Osteocyte (in vitro differentiated cells): ENCODE results near the genes ADGRD2 and GOLGA1.

- PRO-cap, result no peak
These were observed 29.9 kb downstream of the STRBP start for GRCh38 chr9:123238332-123239021.

DNA sequence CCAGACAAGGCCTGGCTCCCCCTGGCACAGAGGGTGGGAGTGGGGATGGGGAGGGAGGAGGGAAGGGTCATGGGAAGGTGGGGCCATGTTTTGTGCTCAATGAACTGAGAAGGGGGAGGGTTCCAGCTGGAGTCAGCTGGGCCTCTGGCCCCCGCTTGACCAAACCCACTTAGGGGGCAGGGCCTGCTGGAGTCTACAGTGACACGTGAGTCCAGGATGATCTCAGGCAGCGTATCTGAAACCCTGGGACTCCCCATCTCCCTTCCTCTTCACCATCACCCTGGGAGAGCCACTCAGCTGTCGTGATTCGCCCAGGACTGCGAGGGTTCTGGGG, 8.5 kb downstream of the CRB2 start:
- PRO-cap, result no peak

- PRO-cap, result no peak
These were observed 24.4 kb downstream of the CRB2 start for GRCh38 chr9:123380236-123380953.

DNA sequence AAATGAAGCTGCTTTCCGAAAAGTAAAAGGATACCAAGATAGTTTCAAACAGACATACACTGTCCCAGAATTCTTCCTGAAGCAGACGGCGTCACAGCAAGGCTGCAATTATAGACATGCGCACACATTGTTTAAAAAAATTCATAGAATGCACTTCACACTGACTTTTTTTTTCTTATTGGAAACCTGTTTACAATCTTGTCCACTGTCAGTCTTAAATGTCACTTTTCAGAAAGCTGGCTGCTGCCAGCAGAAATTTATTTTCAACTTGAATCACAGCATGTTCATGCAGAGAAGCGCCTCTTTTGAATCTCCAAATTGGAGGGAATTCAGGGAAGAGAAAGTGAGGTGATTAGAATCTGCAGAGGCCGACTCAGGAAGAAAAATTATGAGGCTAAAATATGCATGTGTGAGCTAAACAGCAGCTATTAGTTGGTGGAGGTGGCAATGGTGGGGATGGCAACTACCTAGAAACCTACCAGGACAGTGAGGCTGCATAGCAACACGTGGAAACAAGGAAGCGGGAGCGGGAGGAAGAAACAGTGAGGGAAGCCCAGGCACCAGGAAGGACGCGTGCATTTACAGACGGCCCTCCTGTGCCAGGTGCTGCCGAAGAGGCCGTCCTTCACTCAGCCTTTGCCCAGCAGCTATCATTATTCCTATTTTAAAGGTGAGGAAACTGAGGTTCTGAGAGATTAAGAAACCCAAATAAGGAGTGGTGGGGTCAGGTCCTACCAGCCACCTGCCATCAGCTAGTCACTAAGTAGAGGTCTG, 125.0 kb downstream of the CRB2 start:
- PRO-cap, result no peak

- PRO-cap, result no peak
These were observed 163.1 kb downstream of the CRB2 start for GRCh38 chr9:123518948-123519703.

GRCh38 chr9:123679388-123679860, 250.5 kb downstream of the DENND1A start:
- PRO-cap, result no peak

DNA sequence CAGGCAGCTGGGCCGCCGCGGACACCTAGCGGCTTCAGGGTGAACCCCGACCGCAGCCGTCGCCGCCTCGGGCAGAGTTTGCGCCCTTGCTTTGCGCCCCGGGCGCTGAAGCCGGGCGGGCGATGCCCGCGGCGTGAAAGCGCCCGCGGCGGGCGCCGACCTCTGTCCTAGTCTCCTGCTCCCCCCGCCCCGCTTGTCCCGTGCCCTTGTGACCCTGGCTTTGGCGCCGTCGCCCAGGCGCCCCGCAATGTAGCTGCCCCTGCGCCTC, 254 bp downstream of the LHX2 start:
- PRO-cap, result no peak

GRCh38 chr9:124214036-124214366, 43.7 kb upstream of the NEK6 start:
- PRO-cap, result no peak

- PRO-cap, result no peak
These were observed 51.9 kb downstream of the NEK6 start for GRCh38 chr9:124309572-124310130.

DNA sequence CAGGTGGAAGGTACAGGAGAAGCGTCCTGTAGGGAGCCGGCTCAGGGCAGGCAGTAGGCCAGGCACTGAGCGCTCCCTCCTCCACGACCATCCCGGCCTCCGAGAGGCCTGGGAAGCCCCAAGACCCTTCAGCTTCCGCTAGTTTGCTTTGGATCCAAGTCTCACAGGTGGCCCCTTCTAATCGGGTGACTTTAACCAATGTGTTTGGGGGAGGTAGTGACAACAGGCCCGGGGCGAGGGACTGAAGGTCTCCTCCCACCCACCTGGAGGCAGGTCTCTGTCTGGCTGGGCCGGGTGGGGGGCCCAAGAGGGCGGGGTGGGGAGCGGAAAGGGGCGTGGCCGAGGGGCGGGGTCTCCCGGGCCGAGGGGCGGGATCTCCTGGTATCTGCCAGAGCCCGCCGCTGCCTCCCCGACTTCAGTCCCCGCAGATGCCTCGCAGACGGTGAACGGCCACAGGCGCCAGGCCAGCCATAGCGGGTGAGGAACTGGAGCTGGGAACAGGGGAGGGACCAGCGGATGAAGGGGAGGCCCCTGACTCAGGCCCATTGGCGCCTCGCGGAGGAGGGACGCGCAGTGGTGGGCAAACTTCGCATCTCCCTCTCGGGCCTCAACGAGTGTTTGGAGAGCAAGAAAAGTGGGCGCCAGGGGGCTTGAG, at the start of gene ADGRD2:
ADGRD2 (plus strand) TSS at position 418 of the 655 bp plus-strand sequence.
- PRO-cap, result unidirectional peak, plus-strand start at position 418 of the sequence

DNA sequence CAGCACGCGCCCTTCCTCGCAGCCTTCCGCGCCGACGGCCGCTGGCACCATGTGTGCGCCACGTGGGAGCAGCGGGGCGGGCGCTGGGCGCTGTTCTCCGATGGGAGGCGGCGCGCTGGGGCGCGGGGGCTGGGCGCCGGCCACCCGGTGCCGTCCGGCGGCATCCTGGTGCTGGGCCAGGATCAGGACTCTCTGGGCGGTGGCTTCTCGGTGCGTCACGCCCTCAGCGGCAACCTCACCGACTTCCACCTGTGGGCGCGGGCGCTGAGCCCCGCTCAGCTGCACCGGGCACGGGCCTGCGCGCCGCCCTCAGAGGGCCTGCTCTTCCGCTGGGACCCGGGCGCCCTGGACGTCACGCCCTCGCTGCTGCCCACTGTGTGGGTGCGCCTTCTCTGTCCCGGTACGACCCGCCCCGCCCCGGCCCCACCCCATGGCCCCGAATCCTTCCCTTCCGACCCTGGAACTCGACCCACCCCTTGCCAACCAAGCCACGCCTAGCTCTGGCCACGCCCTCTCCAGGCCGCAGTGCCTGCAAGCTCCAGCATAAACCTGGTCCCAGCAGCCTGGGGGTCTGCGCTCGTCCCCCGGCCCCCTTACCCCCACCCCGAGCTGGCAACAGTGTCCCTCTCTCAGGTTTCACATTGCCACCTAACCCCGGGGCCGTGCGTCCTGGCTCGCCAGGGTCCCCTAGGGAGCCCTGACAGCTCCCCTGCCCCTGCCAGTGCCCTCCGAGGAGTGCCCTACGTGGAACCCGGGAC, 3.2 kb downstream of the ADGRD2 start:
- PRO-cap, result no peak

- PRO-cap, result no peak
These were observed 118.6 kb downstream of the NR6A1 start for GRCh38 chr9:124652407-124653091.

DNA sequence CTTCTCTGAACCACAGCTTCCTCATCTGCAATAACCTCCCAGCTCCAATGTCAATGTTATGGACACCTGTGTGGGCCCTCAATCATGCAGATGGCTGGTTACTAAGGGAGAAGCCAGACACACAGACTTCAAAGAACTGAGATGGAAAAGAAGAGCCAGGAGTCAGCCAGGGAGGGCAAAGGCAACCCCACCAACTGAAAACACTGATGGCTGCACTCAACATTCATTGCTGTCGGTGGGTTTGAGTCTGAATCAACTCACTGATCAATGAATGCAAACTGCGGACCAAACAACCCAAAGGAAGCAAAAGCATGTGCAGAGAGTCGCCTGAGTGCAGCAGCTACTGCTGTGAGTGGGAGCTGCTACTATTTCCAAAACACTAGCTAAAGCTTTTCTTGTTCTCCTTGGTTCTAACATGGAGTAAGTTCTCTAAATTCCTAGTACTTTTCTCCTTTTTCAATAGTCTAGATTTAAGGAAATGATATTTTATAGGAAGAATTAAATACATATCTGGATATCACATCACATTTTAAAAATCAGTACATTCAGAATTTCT, 77.5 kb downstream of the NR6A1 start:
- PRO-cap, result no peak

- PRO-cap, result no peak
These were observed 15.3 kb upstream of the WDR38 start for GRCh38 chr9:124837993-124838393.

DNA sequence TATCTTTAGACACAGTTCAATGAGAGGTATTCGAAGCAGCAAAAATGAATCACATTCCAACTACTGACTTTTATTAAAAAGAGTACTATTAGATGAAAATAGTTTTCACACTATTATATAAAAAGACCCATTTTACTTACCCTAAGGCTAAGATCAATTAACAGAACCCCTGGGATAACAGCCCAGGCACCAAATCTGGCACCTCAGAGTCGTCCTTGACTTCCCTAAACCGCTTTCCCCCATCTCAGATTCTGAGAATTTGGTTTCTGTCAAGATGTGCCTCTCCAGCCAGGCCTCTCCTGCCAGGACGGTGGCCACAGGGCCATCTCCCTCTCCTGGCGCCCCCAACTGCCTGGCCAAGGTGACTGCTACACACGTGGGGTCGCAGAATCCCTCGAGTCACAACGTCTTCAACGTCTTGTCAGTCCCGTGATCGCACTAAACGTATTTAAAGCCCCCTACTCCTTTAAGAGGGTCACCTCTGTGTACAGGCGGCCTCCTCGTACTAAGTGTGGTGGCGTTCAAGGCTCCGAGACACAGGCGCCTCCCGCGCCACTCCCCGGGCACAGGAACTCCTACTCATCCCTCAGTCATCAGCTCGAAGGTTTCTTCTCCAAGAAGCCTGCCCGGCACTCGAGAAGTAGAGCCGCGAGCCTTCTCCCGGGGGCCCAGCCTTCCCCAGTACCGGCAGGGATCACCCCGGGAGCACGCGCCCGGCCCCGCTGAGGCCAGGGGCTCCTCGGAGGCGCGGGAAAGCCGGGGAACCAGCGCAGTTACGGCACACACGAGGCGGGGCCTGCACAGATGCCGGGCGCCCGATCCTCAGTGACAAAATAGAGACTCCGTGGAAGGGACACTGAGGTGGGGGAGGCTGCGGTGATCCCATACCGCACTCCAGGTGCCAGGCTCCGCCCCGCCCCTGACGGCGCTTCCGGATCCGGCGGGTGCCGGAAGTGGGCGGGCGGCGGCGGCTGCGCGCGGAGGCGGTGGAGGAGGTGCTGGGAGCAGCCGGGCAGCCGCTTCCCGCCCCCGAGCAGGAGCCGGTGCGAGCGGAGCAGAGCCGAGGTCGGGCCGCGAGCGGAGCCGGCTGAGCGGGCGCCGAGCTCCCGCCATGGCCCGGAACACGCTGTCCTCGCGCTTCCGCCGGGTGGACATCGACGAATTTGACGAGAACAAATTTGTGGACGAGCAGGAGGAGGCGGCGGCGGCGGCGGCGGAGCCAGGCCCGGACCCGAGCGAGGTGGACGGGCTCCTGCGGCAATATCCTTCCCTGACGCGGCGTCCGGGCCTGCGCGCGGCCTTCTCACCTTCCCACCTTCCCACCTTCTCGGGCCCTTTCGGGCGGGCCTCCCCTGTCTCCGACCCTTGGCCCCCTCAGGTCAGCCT, 6.7 kb downstream of the ARPC5L start:
- PRO-cap, result bidirectional peak, plus-strand start at position 1,015 of the sequence, minus-strand start at position 921 of the sequence

DNA sequence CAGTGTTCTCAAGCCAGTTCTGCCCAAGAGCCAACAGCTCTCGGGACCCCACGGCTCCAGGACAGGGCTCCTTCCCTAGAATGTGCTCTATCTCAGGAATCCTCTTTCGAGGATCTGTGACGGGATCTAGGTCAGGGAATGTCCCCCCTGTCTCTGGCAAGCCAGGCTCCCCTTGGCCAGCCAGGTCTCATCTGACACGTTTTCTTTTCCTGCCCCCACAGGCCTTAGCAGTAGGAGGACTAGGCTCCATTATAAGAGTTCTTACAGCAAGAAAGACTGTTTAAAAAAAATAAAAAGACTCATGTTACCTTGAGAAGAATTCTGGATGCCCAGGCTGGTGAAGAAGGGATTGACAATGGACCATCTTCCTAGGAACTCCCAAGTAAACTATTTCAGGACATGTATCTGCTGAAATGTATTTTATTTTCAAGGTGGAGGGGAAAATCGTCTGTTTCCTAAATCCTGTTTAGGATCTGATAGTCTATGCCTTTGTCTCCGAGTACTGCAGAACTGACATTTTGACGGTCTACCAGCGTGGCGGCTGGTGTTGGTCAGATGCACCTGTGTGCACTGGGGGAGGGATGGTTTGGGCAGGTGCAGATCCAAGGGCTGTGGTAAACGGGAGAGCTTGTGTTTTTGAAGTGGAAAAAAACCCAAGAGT, 14.9 kb downstream of the ARPC5L start:
- PRO-cap, result no peak

GRCh38 chr9:124920983-124921683, 19.8 kb downstream of the GOLGA1 start:
- PRO-cap, result no peak

DNA sequence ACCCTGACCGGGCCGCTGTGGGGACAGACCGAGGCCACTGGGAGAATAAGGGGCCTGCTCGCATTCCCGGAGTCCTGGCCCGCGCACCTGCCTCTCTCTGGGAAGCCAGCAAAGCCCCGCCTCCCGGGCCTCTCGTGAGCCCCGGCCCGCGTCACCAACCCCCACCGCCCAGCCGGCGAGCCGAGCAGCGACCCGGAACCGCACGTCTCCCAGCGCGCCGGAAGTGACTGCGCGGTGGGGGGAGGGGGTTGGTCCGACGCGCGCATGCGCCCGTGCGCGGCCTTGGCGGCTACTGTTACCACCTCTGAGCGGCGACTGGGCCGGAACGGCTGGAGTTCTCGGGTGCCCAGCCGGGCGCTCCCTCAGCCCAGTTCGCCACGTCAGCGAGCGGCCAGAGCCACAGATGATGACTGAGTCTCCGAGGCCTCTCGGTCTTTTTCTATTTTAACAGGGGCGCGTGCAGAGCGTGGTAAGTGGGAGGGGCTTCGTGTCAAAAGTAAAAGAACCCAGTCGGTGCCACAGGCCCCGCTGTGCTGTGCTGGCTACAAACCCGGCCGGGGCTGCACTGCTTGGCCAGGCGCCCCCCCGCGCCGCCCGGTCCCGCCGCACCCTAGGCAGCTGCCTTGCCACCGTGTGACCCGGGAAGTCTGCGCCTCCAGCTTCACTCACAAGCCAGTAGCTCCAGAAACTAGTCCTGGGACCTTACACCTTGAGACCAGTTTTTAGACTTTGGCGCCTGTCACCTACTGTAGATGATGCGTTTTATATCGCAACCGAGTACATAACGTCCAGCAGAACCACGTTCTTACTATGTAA, at the start of gene GOLGA1:
GOLGA1 (minus strand) TSS at position 200 of the 816 bp plus-strand sequence.
- PRO-cap, result bidirectional peak, plus-strand start at position 295 of the sequence, minus-strand start at position 107 of the sequence; bidirectional peak, plus-strand start at position 664 of the sequence, minus-strand start at position 635 of the sequence

- PRO-cap, result no peak
These were observed 2.9 kb upstream of the SCAI start for GRCh38 chr9:125146257-125146624.

- PRO-cap, result no peak
These were observed 174.3 kb downstream of the MAPKAP1 start for GRCh38 chr9:125532497-125533243.